SK-N-DZ (cell line): ENCODE data around the gene AP1S1.

DNA sequence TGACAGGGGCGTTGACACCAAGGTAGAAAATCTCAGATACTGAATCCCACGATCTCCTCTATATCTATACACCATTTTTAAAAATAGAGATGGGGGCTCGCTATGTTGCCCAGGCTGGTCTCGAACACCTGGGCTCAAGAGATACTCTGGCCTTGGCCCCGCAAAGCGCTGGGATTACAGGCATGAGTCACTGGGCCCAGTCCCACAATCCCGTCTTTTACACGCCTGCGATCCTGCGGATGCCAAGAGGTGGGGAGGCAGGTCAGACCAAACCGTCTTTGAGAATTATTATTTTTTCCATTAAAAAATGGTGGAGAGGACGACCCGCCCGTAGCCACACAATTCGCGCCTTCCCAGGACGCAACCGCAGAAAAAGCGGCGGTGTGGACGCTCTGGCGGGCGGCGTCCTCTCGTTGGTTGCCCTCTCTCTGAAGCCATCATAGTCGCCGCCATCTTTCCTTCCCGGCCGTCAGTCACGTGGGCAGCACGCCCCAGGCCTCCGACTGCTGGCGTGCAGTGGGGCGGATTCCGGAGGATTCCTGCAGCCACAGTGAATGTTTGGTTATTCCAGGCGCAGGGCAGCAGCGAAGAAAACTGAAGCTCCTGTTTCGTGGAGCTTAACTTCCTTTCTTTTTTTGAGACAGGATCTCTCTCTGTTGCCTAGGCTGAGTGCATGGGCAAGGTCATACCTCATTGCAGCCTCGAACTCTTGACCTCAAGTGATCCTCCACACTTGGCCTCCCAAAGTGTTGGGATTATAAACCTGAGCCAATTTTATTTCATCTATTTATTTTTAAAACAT, 9.9 kb upstream of the EPHB4 start:
RAMPAGE:
- cytosol, long total RNA = no peak
- nucleus, long total RNA = no peak

DNA sequence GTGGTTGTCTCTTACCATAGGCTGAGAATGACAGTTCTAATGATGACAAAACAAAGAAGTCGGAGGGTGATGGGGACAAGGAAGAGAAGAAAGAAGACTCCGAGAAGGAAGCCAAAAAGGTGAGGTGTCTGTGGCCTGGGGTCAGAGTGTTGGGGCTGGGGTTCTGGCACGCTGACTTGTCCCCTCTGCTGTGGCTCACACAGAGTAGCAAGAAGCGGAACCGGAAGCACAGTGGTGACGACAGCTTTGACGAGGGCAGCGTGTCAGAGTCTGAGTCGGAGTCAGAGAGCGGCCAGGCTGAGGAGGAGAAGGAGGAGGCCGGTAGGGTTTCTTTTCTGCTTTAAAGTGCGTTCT, 4.8 kb downstream of the UFSP1 start:
RAMPAGE:
- cytosol, long total RNA = no peak
- nucleus, long total RNA = no peak

GRCh38 chr7:100968543-100969108, 739 bp upstream of the MUC12 start:
RAMPAGE:
- cytosol, long total RNA = no peak
- nucleus, long total RNA = no peak

DNA sequence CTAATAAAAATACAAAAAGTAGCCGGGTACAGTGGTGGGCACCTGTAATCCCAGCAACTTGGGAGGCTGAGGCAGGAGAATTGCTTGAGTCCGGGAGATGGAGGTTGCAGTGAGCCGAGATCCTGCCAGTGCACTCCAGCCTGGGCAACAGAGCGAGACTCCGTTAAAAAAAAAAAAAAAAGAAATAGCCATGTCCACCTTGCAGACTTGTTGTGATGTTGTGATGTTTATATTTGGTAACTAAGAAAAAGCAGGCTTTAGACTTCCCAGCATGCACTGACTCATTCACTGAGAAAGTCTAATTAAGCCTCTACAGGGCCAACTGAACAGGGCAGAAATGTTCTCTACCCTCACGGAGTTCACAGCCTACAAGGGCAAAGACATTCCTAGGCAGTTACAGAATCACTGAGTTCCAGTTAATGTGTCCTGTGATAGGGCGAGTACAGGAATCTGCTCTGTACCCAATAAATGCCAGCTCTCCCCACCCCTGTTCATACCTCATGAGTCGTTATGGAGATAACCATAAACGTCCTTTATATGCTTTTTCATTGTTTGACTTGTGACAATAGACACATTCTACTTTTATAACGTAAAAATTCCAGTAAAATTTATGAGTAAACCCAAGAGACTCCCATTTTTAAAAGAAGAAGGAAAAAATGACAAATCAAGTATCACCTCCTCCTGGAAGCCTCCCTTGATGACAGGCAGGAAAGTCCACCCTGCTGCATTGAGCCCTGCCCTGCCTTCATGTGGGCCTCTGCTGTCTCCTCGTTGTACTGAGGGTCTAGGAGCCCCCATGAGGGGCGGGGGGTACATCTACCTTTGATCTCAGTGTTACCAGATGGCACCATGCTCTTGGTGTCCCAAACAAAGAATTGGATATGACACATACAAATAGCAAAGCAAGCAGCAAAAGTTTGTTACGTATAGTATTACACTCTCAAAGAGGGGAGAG, 14.2 kb downstream of the MUC12 start:
RAMPAGE:
- cytosol, long total RNA = no peak
- nucleus, long total RNA = no peak

GRCh38 chr7:101003962-101004323, 15.9 kb upstream of the MUC17 start:
RAMPAGE:
- cytosol, long total RNA = no peak
- nucleus, long total RNA = no peak

GRCh38 chr7:101153925-101154859, at the start of gene AP1S1:
AP1S1 (plus strand) TSS chr7:101154476.
RAMPAGE:
- cytosol, long total RNA = start-site peak on the plus strand at chr7:101154418-101154575, 431 and 263 reads in 2 replicates
- nucleus, long total RNA = no peak

GRCh38 chr7:101286604-101287501, 34.8 kb downstream of the IFT22 start:
RAMPAGE:
- cytosol, long total RNA = no peak
- nucleus, long total RNA = no peak

DNA sequence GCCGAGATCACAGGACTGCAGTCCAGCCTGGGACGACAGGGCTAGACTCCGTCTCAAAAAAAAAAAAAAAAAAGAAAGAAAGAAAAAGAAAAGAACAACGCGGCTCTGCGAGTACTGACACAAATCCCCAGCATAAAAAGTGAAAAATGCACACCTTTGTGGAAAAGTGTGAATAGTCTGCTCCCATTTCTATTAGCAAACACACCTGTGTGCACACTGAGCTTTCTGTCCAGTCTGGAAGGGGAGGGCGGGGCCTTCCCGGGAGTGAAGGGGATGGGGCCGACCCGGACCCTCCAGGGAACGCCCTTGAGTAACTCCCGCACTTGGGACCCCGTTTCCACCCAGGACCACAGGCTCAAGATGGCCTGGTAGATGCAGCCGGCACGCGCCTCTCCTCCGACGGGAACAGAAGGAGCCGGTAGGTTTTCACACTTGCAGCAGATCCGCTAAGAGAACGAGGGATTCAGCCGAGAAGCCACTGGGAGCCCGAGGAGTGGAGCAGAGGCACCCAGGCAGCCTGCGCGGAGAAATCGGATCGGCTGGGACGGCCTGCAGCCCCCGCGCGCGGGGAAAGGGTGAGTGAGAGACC, 22.2 kb downstream of the IFT22 start:
RAMPAGE:
- cytosol, long total RNA = no peak
- nucleus, long total RNA = no peak

GRCh38 chr7:101437069-101437704, 74.5 kb downstream of the COL26A1 start:
RAMPAGE:
- cytosol, long total RNA = no peak
- nucleus, long total RNA = no peak

RAMPAGE:
- cytosol, long total RNA = no peak
- nucleus, long total RNA = no peak
These were observed 30.7 kb downstream of the MYL10 start for GRCh38 chr7:101598197-101598915.

GRCh38 chr7:101664239-101665097, 35.4 kb upstream of the MYL10 start:
RAMPAGE:
- cytosol, long total RNA = no peak
- nucleus, long total RNA = no peak

GRCh38 chr7:101717677-101718403, 88.7 kb upstream of the MYL10 start:
RAMPAGE:
- cytosol, long total RNA = no peak
- nucleus, long total RNA = no peak

DNA sequence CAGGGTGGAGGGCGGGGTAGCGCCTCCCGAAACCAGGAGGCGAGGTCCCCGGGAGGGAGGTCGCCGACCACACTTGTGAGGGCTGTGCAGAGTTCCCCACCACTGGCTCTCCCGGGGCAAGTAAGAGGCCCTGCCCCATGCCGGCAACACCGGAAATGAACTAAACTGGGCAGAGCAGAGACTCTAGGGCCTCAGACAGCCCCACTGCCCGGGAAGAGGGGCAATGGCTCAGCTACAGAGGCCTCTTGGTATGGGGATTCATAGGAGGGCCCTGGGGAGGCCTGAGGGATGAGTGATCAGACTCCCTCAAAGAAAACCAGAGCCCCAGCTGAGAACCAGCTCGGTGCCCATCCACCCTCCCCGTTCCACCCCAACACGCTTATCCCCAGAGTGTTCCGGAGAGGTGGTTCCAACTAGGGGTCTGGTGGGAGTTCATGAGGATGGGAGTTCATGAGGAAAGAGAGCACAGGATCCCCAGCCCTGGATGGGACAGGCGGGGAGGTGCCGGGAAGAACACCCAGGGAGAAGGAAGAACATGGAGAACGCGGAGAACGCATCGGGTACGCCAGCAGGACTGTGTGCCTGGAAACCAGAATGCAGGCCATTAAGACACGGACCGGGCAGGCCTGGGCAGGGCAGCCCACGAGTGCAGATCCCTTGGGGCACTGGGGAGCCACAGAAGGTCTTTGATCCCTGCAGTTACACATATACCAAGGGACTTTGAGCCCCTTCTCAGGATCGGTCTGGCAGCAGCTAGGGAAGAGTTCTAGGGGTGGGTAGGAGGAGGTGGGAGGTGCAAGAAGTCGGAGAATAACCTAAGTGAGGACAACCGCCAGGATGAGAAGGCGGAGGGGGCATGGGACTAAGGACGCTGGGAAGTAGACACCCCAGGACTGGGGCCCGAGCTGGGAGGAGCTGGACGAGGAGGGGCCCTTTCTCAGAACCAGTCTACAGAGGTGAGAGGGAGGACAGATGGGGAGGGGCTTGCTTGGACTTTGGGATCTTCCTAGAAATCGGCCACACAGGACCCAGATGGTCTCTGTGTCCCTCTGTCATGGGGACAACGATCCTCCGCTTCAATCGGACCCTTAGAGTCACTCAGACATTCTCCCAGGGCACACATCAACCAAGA, 89.7 kb upstream of the MYL10 start:
RAMPAGE:
- cytosol, long total RNA = no peak
- nucleus, long total RNA = no peak

GRCh38 chr7:101739289-101739488, 78.2 kb upstream of the CUX1 start:
RAMPAGE:
- cytosol, long total RNA = no peak
- nucleus, long total RNA = no peak

DNA sequence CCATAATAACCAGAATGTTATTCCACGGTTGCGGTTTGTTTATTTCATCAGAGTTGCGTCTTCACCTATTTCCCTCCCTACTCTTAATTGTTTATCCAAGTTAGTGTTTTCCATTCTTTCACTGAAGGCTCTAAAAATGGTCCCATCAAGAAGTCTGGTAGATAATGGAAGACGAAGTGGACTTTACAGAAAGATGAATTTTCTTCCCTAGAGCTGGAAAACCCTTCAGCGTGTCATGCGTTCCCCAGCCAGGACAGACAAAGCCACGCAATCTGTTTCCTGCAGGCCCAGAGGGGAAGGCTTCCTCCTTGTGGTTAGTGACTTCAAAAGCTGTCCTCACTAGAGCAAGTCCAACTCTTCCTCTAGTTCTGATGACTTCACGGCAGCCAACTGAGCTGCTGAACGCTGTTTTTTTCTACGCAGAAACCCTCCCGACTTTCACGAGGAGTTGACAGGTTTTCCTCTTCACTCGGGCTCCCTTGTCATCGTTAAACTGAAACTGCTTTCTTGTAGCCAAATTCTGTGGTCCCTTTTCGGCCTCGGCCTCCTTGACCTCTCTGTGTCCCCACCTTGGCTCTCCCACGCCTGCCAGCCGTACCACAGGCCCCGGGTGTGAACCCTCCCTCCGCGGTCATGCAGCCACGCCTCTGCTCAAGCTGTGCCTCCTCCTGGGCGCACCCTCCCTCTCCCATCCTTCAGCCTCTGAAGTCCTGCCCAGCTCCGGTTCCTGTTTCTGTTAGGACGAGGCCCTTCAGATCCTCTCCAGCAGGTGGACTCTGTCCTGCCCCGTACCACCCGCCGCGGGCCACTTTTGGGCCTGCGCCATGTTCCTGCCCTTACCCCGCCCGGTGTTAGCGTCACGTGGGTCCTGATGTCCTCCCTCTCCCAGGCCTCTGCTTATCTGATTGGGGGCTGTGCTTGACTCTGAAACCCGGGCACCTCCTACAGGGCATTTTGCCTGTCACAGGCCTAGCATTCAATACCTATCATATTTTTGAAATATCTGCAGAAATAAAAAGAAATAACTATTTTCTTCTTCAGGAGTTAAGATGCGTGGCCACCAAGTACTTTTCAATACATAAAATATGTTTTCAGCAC, 39.2 kb downstream of the CUX1 start:
RAMPAGE:
- cytosol, long total RNA = no peak
- nucleus, long total RNA = no peak

DNA sequence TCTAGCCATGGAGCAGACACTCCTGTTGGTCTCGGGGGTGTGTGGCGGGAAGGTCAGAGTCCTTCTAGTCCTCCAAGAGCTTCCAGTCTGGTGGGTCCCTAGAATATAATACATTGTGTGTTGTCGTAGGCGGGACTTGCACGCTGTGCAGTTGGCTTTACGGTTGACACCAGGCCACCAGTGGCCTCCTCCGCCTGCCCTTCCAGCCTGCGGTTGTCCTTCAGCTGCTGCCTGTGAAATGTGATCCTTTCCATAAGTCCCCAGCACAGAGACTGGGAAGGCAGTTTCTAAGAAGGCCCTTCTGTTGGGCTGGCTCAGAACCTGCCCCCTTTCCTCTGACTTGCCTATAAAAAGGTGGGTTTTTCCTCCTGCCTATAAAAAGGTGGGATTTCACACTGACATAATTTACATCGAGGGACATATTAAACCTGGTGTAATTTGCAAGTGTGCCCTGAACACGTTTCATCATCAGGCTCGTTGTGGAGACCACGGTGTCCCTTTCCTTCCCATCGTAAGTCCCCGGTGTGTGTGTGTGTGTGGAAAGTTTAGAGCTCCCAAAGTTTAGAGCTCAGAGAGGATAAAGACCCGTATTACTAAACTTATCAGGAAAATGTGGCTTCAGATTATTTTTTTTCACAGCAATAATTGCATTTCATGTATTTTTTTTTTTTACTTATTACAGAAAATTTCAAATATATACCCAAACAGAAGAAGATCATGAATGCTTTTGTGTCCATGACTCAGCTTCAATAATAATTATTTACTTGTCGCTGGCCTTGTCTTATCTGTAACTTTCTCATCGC, 45.0 kb downstream of the CUX1 start:
RAMPAGE:
- cytosol, long total RNA = no peak
- nucleus, long total RNA = no peak

DNA sequence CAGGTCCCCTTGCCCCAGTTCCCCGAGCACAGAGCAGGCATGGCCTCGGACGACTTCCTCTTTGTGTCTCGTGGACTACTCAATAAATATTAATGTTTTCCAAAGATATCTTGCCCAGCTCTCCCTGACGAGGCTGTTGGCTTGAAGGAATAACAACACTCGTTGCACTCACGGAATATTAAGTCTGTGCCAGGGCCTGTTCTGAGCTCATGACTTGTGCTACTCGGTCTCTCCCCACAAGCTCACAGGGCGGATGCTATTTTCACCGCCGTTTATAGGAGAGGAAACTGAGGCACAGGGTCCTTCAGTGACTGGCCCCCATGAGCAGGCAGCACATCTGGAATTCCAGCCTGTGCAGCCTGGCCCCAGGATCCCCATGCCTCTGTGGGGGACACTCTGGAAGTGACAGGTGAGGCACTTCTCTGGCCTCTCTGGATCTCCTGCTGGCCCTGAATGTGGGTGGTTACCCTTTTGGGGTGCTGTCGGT, 68.3 kb downstream of the CUX1 start:
RAMPAGE:
- cytosol, long total RNA = no peak
- nucleus, long total RNA = no peak

DNA sequence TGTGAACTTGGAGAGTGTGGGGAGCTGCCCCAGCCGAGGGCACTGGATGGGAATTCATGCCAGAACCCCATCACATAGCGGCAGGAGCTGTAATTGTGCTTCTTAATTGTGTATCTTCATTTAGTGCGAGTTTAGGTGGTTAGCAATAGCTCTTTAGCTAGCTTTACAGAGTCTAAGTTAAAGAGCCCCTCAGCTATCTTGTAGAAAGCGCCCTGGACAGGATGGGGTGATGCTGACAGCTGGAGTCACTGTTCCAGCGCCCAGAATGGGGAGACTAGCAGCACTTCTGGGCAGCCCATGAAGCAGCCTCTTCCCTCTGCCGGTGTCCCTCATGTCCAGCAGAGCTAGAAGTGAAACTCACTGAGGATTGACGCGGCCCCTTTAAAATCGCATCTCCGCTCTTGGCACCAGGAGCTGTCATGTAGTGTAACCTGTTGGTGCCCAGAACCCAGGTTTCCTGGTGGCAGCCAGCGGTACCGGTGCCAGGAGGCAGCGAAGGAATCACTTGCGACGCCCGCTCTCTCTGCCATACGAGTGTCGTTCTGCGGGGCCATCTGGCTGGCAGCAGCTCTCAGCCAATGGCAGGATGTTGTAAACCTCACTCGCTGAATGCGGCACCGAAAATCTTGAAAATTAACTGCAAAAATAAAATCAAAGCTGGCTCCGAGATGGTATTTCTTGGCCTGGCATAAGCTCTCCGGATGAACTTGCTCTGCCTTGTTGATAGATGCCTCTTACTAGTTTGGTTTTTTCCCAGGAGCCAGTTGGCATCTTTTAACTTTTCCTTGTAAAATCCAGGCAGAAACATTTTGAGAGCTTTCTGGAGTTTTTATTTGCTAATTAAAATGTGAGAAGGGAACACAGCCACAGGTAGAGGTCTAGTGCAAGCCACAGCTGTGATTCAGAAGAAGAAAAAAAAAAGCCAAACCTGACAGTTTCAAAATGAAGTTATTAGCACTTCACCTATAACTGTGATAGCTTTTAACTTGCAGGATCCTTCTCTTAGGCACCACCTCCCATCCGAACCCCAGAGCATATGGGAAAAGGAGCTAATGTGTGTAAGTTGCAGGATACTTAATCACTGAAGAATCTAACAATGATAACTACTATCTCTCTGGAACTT, 82.8 kb downstream of the CUX1 start:
RAMPAGE:
- cytosol, long total RNA = no peak
- nucleus, long total RNA = no peak

GRCh38 chr7:101953047-101953452, 135.6 kb downstream of the CUX1 start:
RAMPAGE:
- cytosol, long total RNA = no peak
- nucleus, long total RNA = no peak

DNA sequence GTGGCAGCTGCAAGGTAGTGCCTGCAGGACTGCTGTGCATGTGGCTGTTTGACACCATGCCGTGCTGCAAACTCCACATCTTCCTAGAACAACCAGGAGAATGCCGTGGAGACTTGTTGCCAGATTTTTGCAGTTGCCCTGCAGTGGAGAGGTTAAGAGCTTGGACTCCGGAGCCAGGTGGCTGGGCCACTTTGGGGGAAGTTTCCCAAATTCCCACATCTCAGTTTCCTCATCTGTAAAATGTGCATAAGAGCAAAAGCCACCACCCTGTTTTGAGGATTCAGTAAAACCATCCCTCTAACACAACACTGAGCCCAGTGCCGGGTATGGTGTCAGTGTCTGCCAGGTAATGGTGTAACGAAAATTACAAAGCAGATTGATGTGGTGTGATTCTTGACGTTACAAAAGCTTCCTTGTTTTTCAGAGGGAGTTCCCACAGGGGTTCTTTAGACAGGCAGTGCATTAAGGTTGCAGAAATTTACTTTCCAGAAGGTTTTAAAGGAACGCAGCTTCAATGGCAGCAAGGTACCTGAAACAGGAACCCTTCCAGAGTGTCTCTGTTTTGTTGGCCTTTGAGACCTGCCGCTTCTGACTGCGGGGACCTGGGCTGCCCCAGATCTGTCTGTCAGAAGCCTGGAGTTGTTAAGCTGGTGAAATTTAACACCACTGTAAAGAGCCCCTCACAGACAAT, 168.2 kb downstream of the CUX1 start:
RAMPAGE:
- cytosol, long total RNA = no peak
- nucleus, long total RNA = no peak